GM23248 (cell line): ENCODE measurements around the genes TRAFD1 and PLBD2.

DNA sequence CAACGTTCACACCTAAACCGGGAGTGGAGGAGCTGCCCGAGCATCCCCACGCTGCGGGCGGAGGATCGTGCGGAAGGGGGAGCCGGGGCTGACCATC is 886 bp downstream of the ATXN2 start:
- RAMPAGE, long total RNA: no peak

GRCh38 chr12:111741181-111741896 is 25.4 kb upstream of the ALDH2 start:
- RAMPAGE, long total RNA: no peak

- RAMPAGE, long total RNA: no peak
Observed at GRCh38 chr12:111777368-111778156, 10.8 kb downstream of the ALDH2 start.

DNA sequence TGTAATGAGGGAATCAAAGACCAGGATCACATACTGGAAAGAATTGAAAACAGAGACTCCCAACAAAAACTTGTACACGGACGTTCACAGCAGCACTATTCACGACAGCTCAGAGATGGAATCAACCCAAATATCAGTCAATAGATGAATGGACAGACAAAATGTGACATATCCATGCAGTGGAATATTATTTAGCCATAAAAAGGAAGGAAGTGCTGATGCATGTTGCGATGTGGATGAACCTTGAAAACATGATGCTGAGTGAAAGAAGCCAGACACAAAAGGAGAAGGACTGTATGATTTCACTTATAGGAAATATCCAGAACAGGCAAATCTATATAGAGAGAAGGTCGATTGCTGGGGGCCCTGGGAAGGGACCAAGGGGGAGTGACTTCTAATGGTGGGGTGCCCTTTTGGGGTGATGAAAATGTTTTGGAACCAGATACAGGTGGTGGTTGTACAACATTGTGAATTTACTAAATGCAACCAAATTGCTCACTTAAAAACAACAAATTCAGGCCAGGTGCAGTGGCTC is 28.5 kb upstream of the MAPKAPK5 start:
- RAMPAGE, long total RNA: no peak

DNA sequence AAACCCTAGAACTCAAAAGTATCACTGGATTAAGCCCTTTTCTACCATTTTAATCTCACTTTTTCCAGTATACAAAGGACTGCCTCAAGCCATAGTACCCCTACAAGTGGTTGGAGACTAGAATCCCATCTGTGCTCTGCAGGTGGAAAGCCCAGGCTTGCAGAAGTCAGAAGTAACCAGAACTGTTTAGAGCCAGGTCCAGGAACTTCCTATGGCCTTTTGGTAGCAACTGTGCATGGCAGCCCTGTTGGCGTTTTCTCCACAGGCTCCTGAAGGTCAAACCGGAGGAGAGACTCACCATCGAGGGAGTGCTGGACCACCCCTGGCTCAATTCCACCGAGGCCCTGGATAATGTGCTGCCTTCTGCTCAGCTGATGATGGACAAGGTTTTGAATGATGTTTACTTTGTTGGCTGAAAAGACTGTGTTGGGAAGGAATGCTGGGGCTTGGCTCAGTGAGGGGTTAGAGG is 43.7 kb downstream of the MAPKAPK5 start:
- RAMPAGE, long total RNA: no peak

DNA sequence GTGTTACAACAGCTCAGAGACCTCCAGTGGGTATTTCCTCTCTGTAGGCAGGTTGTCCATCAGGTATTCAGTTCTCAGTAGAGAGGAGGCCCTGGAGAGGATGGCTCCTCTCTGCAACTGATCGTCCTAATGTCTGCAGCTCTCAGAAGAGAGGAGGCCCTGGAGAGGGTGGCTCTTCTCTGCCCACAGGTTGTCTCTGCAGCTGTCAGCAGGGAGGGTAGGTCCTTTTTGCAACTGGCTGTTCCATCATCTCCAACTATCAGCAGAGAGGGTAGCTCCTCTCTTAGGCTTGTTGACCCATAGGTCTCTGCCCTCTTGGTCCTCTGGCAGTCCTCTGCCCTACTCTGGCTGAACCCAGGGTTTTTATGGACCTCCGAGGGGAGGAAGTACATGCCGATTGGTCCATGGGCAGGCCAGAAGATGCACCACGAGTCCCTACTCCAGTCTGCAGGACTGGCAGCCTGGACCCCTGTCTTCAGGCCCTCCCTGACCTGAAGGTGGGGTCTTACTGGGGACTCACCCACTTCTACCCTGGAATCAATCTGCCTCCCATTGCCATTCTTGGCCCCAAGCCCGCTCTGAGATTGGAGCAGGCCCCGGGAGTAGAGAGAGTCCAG is 2.4 kb downstream of the TMEM116 start:
- RAMPAGE, long total RNA: no peak

GRCh38 chr12:112125017-112126315 is at the start of gene TRAFD1:
TRAFD1 (plus strand) TSS chr12:112125560.
- RAMPAGE, long total RNA: start-site peak on the plus strand at chr12:112125544-112125566, 333 and 85 reads in 2 replicates

DNA sequence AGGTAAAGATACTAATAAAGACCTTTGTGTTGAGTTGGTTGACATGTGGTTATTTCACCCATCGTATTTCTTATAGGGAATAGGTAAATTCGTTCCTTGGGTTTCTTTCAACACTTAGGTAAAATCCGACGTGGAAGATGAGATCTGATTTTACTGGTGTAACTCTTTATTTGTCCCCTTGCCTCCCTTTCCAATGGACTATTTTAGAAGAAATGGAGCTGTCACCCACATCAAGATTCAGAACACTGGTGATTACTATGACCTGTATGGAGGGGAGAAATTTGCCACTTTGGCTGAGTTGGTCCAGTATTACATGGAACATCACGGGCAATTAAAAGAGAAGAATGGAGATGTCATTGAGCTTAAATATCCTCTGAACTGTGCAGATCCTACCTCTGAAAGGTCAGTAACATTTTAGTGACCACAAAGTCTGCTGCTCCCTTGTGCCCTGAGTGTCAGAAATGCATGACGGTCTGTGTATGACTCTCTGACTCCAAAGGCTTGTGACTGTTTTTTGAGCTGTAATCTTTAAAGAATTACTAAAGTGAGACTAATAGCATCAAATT is 31.4 kb downstream of the PTPN11 start:
- RAMPAGE, long total RNA: no peak

DNA sequence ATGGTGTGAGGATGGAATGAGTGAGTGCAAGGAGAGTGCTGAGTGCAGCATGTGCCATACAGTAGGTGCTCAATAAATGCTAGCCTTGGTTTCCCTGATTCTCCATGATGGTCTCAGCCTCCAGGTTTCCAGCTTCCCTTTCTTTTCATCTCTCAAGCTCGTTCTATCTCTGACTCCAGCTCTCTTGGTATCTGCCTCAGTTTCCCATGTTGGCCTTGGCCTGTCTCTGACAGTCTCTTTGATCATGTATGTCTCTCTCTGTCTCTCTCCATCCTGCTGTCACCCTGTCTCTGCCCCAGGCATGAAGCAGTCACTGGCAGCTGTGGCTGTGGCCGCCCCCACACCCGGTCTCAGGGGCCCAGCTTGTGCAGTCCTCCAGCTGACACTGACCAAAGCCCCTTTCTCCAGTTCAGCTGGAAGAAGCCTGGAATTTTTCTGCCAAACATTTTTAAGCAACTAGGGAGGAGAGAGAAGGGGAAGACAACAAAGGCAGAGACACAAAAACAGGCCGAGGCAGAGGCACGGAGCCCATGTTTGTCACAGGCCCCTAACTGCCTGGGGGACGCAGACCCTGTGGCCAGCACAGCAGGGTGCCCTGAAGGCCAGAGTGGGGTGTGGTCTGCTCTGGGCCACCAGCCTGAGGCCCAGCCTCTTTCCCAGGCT is 14.5 kb downstream of the DTX1 start:
- RAMPAGE, long total RNA: no peak

- RAMPAGE, long total RNA: no peak
Observed at GRCh38 chr12:113075109-113076016, 18.8 kb downstream of the DTX1 start.

DNA sequence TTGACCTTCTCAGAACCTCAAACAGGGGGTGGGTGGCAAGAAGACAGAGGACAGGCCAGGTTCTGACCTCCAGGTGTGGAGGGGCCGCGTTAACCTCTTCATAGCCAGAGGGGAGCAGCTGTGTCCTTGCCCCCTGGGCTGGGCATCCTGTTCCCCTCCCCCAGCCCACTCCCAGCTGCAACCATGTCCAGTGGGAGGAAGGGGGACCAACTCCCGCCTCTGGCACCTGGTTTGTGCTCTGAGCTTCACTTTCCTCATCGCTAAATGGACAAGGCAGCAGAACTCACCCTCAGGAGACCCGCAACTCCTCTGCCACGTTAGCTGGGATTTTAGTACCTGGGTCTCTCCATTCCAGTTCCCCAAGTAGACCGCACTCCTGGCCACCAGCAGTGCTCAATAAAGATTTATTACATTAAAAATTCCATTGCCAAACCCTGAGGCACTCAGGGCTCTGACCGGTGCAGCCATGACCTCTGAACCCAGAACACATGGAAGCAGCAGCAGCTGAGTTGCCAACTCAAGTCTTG is 8.6 kb downstream of the CFAP73 start:
- RAMPAGE, long total RNA: no peak

DNA sequence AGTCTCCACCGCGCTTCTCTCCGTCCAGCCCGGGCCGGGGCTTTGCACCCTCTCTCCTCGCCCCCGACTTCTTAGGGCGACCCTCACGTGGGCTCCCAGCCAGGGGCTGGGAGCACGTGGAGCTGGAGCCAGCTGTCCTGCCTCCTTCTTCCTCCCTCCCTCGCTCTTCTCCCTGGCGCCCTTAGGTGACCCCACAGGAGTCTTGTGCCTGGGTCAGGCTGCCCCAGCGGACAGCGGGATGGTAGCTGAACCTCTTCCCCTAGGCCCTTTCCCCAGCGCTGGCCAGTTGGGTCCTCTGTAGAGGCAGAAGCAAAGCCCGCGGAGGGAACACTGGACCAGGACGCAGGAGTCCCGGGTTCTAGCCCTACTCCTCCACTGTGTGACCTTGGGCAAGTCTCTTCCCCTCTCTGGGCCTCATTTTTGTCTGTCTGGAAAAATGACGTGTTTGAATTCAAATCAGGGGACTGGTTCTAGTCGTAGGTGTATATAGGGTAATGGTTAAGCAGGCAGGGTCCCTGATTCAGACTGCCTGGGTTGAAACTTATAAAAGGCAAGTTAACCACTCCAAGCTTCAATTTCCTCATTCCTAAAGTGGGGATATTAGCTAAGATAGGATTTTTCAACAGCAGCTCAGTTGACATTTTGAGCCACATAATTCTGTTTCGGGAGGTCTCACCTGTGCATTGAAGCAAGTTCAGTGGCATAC is 654 bp downstream of the TPCN1 start:
- RAMPAGE, long total RNA: no peak

DNA sequence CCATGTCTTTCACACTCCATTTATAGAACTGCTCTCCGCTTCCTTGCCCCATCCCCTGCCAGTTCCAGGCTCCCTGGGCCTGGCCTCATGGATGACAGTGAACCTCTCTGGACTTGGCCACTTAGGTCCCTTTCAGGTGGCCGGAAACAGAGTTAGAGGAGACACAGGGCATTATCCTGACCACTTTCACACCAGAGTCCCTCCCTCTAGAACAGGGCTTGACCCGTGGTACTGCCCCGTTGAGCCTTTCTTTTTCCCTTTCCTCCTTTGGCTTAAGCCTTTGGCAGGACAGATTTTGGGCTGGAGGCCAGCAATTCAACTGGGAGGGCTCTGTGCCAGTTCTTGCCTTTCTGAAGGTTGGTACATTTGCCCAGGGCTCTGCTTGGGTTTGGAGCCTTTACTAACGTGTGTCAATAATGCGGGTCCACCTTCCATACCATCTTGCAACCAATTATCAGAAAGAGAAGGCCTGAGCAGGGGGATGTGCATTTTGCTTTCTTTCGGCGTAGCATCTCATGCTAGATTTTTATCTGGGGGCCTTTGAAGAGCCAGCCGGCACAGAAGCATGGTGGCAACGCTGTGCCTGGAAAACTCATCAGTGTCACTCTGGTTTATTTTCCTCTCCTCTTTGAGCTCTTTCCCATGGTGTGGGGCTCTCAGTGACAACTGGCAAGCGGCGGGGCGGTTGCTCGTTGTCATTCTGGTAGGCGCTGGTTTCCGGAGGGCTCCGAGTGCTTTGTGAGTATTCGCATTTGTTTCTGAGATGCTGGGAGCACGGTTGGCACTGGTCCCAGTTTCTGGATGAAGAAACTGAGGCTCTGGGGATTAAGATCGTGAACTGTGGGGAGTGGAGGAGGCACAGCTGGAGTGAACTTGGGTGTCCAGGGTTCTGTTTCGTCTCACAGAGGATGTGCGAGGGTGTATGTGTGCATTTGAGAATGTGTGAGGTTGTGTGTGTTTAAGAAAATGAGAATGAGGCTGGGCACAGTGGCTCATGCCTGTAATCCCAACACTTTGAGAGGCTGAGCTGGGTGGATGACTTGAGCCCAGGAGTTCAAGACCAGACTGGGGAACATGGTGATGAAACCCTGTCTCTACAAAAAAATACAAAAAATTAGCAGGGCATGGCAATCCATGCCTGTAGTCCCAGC is 23.1 kb downstream of the TPCN1 start:
- RAMPAGE, long total RNA: no peak

DNA sequence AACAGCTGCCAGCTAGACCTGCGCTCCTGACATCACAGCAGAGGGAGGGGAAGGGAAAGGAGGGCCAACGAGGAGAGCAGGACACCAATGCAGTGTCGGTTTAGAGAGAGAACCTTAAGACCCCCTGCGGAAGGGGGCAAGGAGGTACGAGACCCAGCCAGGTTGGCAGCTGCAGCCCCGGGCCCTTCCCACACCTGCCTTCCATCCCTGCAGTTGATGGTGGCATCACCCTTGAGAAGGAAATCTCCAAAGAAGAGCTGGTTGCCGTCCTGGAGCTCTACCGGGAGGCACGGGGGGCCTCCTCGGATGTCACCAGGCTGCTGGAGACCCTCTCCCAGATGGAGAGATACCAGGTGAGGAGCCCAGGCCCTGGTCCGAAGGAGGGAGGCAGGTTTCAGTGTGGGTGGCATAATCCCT is 42.2 kb downstream of the SLC8B1 start:
- RAMPAGE, long total RNA: no peak

- RAMPAGE, long total RNA: no peak
Observed at GRCh38 chr12:113296815-113297706, 37.8 kb downstream of the SLC8B1 start.

DNA sequence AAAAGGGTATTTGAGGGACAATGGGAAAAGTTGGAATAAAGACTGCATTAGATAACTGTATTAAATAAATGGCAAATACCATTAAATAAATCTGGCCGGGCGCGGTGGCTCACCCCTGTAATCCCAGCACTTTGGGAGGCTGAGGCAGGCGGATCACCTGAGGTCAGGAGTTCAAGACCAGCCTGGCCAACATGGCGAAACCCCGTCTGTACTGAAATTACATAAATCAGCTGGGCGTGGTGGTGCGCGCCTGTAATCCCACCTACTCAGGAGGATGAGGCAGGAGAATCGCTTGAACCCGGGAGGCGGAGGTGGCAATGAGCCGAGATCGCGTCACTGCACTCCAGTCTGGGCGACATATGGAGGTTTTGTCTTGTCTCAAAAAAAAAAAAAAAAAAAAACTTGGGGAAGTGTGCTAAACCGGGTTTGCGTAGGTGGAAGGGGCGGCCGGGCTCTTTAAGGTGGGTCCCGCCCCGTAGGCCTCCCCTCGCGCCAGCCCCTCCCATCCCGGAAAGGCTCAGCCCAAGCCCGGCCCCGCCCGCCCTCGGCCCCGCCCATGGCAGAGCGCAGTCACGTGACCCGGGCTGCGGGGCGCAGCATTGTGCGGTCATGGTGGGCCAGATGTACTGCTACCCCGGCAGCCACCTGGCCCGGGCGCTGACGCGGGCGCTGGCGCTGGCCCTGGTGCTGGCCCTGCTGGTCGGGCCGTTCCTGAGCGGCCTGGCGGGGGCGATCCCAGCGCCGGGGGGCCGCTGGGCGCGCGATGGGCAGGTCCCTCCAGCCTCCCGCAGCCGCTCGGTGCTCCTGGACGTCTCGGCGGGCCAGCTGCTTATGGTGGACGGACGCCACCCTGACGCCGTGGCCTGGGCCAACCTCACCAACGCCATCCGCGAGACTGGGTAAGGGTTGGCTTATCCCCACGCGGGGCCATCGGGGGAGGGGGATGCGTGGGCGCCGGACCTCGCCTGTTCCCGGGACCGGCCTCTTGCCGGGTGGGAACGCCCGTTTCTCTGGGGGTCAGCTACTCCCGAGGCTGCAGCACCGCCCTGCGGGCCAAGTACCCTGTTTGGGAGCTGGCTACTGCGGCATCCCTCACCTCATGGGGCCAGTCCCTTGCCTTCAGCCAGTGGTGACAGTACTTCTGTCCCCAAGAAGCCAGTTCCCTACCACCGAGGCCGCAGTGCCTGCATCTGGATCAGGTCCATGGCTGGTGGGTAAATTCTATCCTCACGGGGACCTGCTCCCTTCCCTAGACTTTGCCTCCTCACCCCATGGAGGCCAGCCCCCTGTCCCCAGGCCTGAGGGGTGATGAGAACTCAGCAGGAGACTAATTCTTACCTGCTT is at the start of gene PLBD2:
Gene PLBD2, plus strand, starts transcription at position 596 of the 1,344 bp plus-strand sequence.
- RAMPAGE, long total RNA: no peak

DNA sequence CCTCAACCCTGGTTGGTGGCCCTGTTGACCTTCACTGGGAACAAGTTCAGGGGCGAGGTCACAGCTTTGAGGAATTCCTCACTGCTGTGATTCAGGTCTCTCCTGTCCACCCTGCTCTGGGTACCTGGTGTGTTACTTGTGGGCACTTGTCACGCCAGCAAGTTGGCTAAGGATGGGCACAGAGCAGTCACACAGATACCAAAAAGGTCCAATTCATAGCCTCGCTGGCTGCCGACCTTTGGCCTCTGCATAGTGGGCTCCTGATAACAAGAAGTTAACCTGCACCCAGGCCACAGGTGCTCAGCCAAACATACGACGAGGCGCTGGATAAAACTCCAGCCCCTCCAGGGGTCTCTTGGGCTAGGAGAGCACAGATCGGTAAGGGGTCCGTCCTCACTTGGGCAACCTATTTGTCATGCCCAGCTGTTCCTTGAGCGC is 11.1 kb downstream of the SDS start:
- RAMPAGE, long total RNA: no peak

DNA sequence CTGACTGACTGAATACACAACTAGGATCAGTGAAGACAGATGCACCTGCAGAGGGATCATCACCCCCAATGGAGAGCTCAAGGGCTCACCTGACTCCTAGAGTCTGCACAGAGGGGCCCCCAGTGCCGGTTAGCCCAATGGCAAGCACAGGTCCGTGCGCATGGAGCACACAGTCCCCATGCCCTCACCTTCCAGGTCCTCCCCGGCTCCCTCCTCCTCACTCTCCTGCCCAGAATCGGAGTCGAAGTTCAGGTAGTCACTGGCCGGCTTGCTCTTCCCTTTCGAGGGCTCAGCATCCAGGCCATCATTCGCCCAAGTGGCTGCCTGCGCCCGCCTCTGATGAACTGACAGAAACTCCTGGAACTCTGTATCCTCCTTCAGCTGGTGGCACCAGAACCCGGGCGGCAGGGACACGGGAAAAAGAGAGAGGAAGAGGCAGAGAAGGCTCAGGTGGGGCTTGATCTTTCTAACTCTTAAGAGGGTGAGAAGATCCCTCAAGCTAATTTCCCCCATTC is 7.0 kb downstream of the RBM19 start:
- RAMPAGE, long total RNA: no peak

GRCh38 chr12:113965320-113966191 is 569 bp downstream of the RBM19 start:
- RAMPAGE, long total RNA: no peak

DNA sequence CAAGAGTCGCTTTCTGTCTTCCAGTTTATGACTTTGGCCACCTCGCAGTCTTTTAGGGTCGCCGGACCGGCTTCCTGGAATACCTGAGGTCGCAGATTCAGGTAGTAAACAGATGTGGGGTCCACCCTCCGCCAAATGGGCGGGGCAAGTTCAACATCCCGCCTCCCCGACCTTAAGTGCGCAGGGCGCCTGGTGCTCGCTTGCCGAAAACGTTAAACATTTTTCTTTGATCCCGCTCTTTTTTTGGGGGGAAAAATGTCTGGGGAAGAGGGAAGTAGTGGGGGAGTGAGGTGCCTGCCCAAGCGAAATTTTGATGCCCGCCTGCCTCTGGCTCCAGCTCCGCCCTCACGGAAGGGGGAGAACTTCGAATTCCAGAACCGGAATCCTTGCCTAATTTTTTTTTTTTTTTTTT is 73.9 kb upstream of the TBX5 start:
- RAMPAGE, long total RNA: no peak